AG04450 (cell line): Measurements from ENCODE around the gene ARF4.

DNA sequence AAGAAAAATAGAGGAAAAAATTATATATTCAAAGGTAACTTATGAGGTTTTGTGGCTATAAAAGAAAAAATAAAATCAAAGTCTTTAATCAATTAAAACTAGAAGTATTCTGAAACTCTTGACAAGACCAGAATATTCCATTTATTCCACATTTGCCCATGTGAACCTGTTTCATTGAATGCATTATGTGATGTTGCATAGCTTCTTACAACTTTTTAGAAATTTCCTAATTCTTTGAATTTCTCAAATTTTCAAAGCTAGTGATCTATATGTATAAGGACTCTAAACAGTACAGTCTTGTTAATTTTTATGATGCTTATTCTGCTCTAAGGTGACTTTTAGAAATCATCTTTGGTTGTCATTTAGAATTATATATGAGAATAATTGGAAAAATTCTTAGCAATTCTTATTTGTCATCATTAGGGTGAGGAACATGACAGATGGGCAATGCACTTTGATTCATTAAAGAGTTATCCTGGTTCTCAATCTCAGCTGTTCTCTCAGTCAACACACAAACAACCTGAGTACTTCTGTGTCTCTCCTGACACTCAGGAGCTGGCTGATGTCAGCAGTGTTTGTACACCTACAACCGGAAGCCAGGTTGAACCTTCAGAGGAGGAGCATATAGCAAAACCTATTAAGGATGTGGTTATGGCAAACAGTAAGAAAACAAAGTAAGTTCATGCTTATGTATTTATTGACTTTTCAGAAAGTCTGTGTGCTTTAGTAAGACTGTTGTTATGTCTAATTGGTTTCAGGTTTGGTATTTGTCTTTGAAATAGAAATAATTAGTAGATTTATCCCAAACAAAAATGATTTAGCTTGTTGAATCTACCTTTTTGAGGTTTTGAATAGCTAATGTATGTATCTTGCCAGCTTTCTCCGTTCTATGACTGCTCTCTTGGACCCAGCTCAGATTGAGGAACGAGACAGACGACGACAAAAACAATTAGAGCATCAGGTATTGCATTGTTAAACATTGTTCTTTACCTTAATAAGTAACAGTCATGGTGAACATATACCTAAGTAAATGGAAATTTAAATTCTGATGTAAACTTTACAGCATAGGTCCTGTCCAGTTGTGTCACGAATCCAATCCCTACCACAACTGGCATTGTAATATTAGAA, 36.5 kb downstream of the CCDC66 start:
- CAGE, long polyA plus RNA, result no peak
- RRBS, result no CpG with 5 or more reads among the region's 6 CpGs

DNA sequence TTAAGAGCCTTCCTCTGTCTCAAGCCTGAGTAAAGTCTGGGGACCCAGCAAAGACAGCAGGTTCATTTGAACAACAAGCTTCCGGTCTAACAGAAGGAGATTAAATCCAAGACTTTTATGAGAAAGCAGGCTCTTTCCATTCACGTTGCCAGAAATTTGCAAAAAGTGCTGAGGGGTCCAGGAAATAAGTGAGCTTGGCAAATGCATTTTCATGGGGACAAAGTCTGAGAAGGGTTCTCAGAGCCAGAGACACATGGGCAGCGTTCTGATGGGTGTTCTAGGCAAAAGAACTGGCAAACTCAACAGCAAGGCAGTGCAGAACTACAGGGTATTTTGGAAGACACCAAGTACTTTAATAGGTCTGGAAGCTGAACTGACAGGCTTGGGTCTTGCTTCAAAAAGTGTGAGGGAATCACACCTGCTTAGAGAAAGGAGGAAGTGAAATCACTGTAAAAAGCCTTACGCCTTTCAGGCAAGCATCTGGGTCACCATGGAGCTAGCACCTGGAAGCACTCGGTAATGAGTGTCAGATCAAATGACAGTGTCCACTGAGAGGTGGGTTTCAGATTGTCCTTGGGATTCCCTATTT, 115.8 kb upstream of the ARHGEF3 start:
- CAGE, long polyA plus RNA, result no peak
- RRBS, result no CpG with 5 or more reads among the region's 5 CpGs

DNA sequence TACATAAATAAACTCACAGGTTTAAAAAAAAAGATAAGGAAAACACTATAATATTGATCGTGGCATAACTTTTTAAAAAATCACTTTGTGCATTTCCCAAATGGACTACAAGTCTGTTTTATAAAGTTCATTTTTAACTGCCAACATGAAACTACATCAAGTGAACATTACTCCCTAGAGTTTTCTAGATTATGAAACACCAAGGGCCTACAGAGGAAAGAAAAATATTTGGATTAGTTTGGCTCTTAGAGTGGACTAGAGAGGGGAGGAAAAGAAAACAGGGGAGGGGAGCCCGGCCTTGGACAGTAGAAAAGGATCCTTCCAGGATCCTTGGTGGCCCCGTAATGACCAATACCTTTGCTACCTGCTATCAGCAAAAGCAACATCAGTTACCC, 75.9 kb upstream of the SPATA12 start:
- CAGE, long polyA plus RNA, result no peak
- RRBS, result no CpG with 5 or more reads among the region's 3 CpGs

DNA sequence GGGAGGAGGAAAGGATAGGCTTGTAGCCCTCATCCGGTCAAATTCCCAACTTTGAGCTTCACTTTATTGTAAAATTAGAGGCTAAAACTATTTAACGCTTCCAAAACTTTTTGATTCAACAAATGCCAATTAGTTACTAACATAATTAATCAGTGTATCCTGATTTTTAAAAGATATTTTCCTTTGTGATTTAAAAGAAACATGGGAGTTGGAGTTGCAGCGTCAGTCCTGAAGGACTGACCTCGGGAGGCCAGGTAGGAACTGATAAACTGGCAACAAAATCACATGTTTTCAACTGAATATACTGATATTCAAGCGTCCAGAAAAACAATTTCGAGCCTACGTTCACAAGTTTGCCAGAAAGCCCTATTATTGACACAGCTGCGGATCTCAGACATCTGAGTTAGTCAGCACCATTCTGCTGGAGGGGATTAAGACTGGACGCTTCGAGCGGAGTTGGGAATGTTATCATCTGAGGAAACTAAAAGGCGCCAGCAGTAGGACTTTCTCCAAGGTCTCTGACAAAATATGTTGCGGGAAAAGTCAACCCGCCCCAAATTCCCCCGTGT, 551 bp upstream of the APPL1 start:
- CAGE, long polyA plus RNA, result no peak
- RRBS, result no CpG with 5 or more reads among the region's 15 CpGs

- CAGE, long polyA plus RNA, result no peak
- RRBS, result no CpG with 5 or more reads among the region's 31 CpGs
Observed at GRCh38 chr3:57228269-57229302, 1.1 kb downstream of the APPL1 start.

- CAGE, long polyA plus RNA, result start-site peak on the minus strand at chr3:57597335-57597451, 8,563 and 6,428 reads in 2 replicates
- RRBS, result 2% methylated on average over 21 of the region's 51 CpGs
Observed at GRCh38 chr3:57596755-57597504, at the start of gene ARF4. TSS of gene ARF4 (minus strand) at chr3:57597344.

GRCh38 chr3:57816537-57817065, 60.5 kb downstream of the SLMAP start:
- CAGE, long polyA plus RNA, result no peak

- CAGE, long polyA plus RNA, result no peak
- RRBS, result no CpG with 5 or more reads among the region's 9 CpGs
Observed at GRCh38 chr3:57912130-57912816, 95.9 kb upstream of the FLNB start.

- CAGE, long polyA plus RNA, result no peak
- RRBS, result no CpG with 5 or more reads among the region's 4 CpGs
Observed at GRCh38 chr3:57942794-57943411, 65.3 kb upstream of the FLNB start.

- CAGE, long polyA plus RNA, result no peak
- RRBS, result no CpG with 5 or more reads among the region's 10 CpGs
Observed at GRCh38 chr3:58014074-58014593, 5.9 kb downstream of the FLNB start.

- CAGE, long polyA plus RNA, result no peak
- RRBS, result no CpG with 5 or more reads among the region's 8 CpGs
Observed at GRCh38 chr3:58048145-58048832, 40.1 kb downstream of the FLNB start.

DNA sequence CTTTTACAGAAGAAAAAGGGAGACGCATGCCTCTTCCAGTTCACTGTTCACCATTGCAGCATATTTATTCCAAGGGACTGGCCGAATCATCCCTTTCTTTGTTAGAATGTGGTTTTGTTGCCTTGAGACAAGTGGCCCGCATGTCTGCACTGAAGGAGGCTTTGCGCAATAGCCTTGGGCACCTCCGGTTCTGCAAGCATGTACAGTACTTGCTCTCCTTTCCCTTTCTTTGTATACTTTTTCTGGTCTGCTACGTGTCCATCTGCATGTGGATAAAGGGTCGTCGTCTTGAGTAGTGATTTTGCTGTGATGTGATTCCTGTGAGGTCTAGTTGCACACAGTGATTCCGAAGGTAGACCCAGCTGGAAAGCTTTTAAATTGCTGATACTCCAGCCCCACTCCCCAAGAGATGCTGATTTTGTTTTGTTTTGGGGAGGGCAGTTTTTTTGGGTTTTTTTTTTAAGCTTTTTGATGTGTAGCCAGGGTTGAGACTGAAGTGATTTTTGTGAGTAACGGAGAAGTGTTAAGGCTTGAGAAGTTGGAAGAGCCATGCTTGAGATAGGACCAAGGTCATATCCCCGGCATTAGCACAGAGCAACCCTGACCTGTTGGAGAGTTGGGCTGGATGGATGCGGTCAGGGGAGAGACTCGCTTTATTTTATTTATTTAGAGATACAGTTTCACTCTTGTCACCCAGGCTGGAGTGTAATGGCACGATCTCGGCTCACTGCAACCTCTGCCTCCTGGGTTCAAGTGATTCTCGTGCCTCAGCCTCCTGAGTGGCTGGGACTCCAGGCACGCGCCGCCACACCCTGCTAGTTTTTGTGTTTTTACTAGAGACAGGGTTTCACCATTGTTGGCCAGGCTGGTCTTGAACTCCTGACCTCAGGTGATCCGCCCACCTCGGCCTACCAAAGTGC, 43.3 kb downstream of the FLNB start:
- CAGE, long polyA plus RNA, result no peak
- RRBS, result no CpG with 5 or more reads among the region's 21 CpGs

- CAGE, long polyA plus RNA, result no peak
- RRBS, result no CpG with 5 or more reads among the region's 14 CpGs
Observed at GRCh38 chr3:58102896-58103774, 94.9 kb downstream of the FLNB start.

DNA sequence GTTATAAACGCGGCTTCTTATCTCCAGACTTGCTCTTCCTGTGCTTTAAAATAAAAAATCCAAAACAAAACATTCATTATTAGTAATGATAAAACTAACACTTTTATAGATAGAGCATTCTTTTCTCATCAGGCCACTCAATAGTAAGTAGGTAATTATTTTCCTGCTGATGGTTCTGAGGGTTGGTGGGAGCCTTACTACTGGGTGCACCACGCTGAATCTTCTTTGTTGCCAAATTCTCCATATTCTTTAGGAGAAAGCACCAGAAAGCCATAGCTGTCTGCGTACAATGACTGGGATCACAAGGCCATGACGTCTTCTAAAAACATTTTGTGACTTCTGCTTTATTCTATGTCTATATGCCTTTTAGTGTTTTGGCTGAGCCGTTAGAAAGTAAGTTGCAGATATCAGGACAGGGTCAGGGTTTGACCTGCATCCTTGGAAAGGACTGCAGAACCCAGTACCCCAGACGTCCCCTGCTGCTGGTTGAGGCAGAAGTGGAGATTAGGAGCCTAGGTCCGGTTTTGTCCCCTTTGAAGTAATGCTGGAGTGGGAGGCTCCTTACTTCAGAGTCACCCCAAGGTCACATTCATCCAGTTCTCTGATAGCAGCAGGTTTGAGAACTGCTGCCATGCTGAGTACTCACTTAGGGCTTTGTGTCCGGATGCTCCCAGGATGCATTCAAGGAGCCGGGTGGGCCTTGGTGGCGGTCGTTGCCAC, 95.6 kb downstream of the DNASE1L3 start:
- CAGE, long polyA plus RNA, result no peak
- RRBS, result no CpG with 5 or more reads among the region's 12 CpGs

- CAGE, long polyA plus RNA, result no peak
- RRBS, result no CpG with 5 or more reads among the region's 13 CpGs
Observed at GRCh38 chr3:58217347-58217806, 6.6 kb upstream of the DNASE1L3 start.

- CAGE, long polyA plus RNA, result no peak
- RRBS, result no CpG with 5 or more reads among the region's 2 CpGs
Observed at GRCh38 chr3:58231022-58231574, 6.5 kb upstream of the ABHD6 start.

DNA sequence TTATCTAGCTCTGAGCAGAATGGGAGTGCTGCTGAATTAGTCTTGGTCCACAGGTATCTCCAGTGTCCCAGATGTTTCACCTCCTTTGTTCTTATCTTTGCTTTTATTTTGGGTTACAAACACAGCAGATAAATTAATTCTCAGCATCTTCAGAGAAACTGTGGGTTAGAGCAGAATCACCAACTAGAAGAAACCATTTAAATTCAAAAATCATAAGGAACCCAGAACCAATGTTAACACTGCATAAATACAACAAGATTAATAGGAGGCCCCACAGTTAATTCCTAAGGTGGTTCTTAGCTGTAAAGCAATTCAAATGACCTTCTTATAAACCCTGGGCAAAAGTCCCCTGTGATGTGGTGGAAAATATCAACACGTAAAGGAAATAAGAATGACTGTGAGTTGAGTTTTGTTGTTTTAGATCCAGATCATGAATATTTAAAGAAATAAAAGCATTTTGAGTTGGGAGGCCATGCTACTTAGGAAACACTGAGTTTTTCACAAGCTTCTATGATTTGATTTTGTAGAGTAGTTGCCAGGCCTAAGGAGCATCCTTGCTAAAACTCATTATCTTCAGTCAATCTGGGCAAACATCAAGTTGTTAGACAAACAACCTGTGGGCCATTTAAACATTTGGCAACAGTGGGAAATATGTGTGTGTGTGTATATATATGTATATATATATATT, 8.3 kb upstream of the PXK start:
- CAGE, long polyA plus RNA, result no peak
- RRBS, result no CpG with 5 or more reads among the region's 1 CpG

DNA sequence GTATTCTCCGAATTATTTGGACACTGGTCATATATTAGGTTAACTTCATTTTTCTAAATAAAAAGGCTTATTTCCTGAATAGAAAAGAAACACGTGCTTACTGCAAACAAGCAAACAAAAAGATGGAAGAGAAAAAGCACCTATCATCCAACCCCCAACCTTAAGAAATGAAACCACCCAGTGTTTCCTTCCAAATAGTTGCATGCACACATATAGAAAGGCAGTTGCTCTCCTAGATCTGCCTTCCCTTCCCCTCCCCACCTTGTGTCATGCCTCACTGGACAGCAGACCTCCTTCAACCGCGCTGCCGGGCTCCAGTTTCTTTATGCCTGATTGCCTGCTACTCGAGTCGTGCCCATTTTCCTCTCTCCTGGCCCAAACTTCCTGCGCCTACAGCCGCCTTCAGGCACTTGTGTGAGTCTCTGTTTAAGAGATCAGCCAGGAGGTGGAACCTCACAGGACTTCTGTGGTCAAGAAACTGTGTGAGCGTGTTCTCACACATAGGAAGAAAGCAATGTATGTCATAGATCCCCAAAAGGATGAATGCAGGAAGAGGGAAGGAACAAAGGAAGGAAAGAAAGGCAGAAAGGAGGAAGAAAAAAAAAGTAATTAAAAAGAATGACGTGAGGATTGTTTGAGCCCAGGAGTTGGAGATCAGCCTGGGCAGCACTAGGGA, 8.8 kb upstream of the FAM107A start:
- CAGE, long polyA plus RNA, result no peak
- RRBS, result no CpG with 5 or more reads among the region's 11 CpGs

- CAGE, long polyA plus RNA, result no peak
- RRBS, result no CpG with 5 or more reads among the region's 6 CpGs
Observed at GRCh38 chr3:58682836-58683446, 16.4 kb upstream of the FAM3D start.

GRCh38 chr3:58785106-58785422, 118.5 kb upstream of the FAM3D start:
- CAGE, long polyA plus RNA, result no peak
- RRBS, result no CpG with 5 or more reads among the region's 3 CpGs